M059J (cell line): ENCODE data around the gene NPC2.

DNA sequence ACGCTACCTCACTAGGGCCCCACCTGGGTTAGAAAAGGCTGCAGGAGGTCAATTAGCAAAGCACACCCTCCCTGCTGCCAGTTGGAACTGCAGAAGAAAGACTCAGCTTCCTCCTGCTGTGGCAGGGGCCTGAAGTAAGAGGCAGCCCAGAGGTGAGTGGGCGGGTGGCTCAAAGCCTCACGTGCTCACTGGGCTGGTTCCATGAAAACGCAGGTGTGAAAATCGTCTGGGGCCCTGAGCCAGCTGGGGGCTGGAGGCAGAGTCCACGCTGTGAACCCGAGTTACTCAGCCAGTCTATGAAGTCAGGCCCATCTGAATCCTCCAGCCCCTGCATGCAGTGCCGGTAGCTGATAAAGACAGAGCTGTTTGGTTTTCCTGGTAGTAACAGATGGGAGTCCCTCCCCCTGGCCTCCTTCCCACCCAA is 11.7 kb upstream of the MIDEAS start:
- RAMPAGE, long total RNA, result no peak

- RAMPAGE, long total RNA, result no peak
Observed at GRCh38 chr14:73887104-73887527, 457 bp downstream of the ZNF410 start.

- RAMPAGE, long total RNA, result no peak
Observed at GRCh38 chr14:73966649-73967164, 16.6 kb downstream of the COQ6 start.

DNA sequence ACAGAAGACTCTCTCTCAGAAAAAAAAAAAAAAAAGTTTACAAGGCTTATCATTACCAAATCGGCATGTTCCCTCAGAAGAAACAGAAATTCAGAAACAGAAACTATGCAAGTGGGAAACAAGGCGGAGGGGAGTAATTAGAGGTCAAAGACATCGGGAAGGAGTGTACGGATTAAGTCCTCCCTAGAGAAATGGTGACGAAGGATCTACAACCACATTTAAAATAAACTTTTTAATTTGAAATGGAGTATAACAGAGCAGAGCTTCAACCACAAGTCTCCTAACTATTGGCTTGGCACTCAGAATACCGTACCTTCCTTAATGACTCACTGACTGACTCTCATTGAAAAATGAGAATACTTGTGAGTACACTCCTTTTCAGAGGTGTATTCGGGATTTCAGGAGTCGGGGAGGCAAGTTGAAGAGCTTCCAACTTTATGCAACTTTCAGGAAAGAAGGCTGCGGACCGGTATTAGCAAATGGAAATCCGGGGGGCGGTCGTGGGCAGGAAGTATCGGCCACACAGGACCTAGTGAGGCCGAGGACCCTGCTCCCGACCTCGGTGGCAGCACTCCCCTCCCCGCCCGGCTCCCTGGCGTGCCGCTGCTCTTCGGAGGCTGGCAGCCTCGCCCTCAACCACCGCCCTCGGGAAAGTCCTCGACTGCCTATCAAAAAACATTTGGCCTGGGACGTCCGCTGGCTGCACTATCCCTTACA is 769 bp downstream of the ENTPD5 start:
- RAMPAGE, long total RNA, result no peak

DNA sequence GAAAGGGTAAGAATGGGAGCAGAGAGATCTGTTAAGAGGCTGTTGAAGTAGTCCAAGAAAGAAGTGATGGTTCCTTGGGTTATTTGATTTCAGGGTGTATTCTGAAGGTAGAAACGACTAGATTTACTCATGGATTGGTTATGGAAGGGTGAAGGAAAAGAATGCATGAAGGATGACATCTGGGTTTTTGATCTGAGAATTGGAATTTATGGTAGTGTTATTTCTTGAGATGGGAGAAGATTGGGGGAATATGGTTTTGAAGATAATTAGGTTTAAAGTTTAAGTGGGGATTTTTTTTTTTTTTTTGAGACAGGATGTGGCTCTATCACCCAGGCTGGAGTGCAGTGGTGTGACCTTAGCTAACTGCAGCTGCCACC is 4.3 kb downstream of the LIN52 start:
- RAMPAGE, long total RNA, result no peak

DNA sequence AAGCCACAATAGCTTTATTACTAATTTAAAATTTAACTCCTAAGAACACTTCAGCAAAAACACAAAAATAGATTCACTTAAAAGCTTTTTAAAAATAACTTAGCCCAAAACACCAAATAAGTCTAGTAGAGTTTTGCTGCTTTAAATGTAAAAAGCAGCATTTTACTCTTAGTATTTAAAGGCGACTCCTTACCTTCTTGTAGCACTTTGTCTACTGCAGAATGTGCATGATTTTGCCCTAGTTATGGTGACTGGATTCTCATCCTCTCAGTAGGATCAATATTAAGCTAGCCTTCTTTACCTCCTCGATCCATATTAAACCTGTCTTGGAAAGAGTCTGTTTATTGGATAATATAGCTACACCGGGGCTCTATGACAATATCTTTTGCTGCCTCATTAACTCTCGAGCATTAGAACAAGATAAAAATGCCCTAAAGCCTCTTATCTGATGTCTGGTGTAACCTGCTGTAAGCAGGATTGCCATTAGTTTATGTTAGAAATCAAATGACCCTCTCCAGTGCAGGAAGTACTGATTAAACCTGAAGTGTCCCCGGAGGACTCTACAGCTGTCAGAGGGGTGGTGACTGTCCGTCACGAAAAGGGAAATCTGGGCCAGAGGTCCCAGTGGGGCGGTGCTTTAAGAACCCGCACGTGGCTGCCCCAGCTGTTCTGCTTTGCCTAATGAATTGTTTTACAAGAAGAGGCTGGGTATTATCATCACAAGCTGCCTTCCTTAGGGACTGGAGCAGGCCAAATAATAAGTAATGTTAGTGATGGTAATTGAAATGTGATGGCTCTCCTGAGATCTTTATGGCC is 55.5 kb downstream of the LIN52 start:
- RAMPAGE, long total RNA, result no peak

DNA sequence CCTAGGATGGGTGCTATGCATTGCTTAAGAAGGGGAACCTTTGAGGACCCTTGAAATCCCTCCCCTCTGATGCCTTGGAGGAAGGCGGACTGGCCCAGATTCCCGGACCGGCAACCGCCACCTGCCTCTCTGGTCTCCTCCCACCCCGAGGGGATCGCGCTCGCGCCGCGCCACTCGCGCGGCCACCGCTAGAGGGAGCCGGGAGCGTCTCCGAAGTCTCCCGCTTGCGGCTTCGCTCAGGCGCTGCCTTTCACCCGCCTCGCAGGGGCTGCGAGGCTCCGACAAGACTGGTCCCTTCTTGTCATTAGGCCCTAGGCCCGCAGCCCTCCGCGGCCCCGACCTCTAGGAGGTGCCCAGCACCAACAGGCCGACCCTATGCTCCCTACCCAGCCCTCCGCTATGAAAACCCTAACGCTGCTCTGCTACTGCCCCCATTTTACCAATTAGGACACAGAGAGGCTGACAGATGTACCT is 21.6 kb upstream of the VSX2 start:
- RAMPAGE, long total RNA, result no peak

- RAMPAGE, long total RNA, result no peak
Observed at GRCh38 chr14:74257265-74258255, 18.3 kb downstream of the VSX2 start.

DNA sequence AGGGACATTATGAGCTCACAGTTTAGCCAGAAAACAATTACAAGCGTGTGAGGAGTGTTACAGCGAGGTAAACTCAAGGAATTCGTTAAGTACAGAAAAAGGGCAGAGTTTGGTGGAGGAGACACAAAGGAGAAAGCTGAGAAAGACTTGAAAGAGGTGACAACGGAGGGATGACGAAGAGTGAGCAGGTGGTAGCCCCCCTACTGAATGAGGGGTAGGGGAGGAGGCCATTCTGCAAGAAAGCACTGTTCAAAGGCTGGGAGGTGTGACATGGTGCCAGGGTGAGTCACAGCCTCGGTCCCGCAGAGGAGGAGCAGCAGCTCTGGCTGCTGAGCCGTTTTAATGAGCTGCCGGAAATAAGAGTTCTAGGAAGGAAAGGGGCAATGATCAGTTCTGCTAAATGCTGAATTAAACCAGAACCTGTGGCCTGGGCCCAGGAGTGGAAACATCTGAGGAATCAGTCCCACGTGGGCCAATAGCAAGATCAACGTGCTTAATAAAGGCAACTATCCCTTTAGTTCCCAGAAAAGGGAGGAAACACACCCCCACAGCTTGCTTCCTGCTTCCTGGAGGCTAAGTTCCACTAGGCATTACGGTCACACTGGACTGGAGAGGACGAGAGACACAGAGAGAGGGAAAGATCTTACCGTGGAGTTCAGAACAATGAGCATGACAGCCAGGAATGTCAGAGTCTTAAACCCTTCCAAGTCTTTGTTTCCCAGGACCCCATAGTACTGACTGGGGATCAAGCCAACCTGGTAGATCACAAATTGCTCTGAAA is 3.6 kb downstream of the ABCD4 start:
- RAMPAGE, long total RNA, result no peak

DNA sequence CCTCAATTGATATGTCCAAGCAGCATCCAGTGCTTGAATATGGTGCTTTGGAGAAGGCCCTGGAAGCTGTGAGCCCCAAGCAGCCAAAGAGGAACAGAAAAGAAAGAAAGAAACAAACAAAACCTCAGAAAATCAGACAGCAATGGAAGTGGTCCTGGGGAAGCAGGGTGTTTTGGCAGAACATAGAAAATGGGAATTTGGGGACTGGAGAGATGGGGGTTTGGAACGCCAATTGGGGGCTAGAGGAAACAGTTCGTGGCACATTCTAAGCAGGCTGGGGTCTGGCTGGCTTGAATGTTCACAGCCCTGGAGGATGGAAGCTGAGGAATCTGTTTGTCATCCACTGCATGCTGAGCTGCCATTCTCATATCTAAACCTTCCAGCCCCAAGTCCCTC is 22.1 kb upstream of the VRTN start:
- RAMPAGE, long total RNA, result no peak

- RAMPAGE, long total RNA, result no peak
Observed at GRCh38 chr14:74400977-74401804, 24.8 kb downstream of the SYNDIG1L start.

GRCh38 chr14:74492687-74493904 is at the start of gene NPC2:
Gene NPC2, minus strand, starts transcription at chr14:74493305.
- RAMPAGE, long total RNA, result start-site peak on the minus strand at chr14:74493280-74493312, 289 and 71 reads in 2 replicates

GRCh38 chr14:74562815-74563447 is 49.1 kb downstream of the LTBP2 start:
- RAMPAGE, long total RNA, result no peak

- RAMPAGE, long total RNA, result no peak
Observed at GRCh38 chr14:74566737-74567145, 45.3 kb downstream of the LTBP2 start.

- RAMPAGE, long total RNA, result no peak
Observed at GRCh38 chr14:74616483-74617355, 4.7 kb upstream of the LTBP2 start.

- RAMPAGE, long total RNA, result no peak
Observed at GRCh38 chr14:74617356-74617738, 5.3 kb upstream of the LTBP2 start.

- RAMPAGE, long total RNA, result no peak
Observed at GRCh38 chr14:74656925-74657417, 44.9 kb upstream of the LTBP2 start.

DNA sequence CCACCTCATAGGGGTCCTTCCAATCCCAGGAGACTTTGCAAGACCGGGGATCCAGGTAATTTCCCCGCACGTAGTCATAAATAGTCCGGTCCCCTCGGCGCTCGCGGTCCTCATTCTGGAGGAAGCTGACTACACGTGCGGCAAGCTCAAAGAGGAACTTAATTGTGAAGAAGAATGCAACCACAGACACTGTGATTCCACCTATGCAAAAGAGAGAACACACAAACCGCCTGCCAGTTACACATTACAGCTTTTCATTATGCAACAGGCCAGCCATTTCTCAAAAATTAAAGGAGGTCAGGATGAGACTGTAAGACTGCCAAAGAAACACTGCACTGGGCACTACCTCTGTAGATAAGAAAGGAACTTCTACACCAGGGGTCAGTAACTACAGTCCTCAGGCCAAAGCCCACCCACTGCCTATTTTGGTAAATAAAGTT is 28.4 kb downstream of the AREL1 start:
- RAMPAGE, long total RNA, result no peak

- RAMPAGE, long total RNA, result no peak
Observed at GRCh38 chr14:74797413-74798170, 34.5 kb downstream of the YLPM1 start.

DNA sequence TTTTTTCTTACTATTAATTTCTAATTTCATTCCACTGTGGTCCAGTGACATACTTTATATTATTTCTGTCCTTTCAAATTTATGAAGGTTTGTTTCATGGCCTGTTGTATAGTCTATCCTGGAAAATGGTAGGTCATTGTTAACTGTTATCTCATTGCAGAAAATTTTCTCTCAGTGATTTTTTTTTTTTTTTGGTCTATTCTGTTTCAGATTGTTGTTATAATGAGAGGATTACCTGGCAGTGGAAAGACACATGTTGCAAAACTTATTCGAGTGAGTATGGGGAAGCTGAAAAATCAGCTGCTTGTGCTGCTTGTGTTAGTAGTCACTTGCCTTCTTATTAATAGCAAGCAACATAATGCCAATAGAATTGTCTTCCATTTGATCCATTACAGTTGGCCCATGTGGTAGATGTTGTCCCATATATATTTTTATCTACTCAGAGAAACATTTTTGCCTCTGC is 52.9 kb downstream of the YLPM1 start:
- RAMPAGE, long total RNA, result no peak